Right cardiac atrium (tissue), 1 donor: ENCODE data around the genes SFXN1 and SIMC1.

DNA sequence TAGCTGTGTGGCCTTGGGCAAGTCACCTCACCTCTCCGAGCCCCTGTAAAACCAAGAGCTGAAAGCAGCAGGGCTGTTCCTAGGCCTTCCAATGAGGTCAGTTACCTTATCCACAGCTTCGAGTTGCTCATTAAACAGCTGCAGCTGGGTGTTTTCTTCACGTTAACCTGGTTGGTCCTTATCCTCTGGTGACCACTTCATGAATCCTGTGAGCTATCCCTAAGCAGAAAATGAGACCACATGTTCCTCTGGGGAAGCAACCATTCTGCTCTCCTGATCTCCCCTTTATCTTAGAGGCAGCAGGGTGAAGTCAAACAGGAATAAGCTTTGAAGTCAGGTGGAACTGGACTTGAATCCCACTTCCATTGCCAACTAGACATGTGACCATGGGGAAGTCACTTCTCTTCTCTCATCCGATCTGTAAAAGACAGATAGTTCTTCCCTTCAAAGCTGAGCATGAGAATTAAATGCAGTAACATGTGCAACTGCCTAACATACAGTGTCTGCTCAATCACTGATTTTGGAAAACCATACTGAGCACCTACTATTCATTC is 111.5 kb upstream of the BOD1 start:
- PRO-cap, result no peak

DNA sequence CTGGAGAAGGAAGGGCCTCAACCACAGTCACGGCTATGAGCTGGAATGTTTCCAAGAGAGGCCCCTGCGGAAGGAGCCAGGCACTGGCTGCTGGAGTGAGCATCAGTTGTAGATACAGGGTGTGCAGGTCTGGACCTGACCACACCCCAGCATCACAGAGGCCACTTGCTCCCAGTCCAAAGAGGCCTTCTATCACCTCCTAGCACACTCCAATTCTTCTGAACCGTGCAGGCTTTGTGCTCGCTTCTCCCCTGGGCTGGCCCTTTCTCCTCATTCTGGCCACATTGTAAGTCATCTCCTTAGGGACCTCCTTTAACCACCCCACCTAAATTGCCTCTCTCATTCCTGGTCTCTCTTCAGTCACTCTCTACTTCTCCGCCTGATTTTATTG is 120.8 kb upstream of the BOD1 start:
- PRO-cap, result no peak

DNA sequence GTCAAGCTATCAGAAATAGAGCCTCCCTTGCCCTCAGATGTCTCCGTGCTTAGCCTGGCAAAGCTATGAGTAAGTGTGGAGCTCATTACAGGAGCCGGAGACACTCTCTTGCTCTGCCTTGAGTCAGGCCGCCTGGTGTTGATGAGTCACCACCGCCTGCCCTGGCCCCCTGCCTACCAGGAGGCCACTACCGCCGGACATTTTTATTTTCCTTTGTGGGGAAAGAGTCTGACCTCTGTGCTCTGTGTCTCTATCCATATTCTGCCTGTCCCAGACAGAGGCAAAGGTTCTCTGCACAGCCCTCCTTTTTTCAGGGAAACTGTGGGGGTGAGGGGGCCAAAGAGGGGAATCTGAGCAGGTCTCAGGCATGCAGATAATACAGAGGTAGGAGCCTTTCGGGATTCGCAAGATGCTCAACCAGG is 123.6 kb upstream of the CPEB4 start:
- PRO-cap, result no peak

GRCh38 chr5:173777346-173777633 is 110.9 kb upstream of the CPEB4 start:
- PRO-cap, result unidirectional peak, plus-strand start at chr5:173777575

GRCh38 chr5:173825240-173825561 is 62.9 kb upstream of the CPEB4 start:
- PRO-cap, result no peak

- PRO-cap, result no peak
These were observed 31.9 kb downstream of the CPEB4 start for GRCh38 chr5:173920051-173920474.

- PRO-cap, result no peak
These were observed 41.2 kb upstream of the C5orf47 start for GRCh38 chr5:173947608-173948233.

- PRO-cap, result no peak
These were observed 19.7 kb upstream of the C5orf47 start for GRCh38 chr5:173969145-173969884.

DNA sequence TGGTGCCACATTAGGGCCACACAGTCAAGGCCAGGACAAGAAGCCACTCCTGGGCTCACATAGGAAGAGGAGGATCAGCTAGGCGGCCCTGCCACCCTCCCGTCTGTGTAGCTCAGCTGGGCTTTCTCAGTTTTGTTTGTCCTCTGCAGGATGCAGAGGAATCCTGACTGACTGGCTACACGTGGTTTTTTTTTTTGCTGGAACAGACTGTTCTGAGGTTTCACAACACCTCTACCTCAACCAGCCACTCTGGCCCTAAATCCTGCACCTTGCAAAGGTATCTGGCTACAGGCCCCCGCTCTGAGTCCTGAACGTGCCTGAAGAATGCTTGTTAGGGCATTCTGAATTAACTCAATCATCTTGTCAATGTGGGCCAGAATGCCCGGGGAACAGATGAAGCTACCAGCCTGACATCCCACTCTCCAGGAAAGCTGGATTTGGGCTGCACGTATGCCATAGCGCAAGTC is 88.2 kb upstream of the MSX2 start:
- PRO-cap, result no peak

- PRO-cap, result no peak
These were observed 3.4 kb upstream of the MSX2 start for GRCh38 chr5:174720863-174721591.

DNA sequence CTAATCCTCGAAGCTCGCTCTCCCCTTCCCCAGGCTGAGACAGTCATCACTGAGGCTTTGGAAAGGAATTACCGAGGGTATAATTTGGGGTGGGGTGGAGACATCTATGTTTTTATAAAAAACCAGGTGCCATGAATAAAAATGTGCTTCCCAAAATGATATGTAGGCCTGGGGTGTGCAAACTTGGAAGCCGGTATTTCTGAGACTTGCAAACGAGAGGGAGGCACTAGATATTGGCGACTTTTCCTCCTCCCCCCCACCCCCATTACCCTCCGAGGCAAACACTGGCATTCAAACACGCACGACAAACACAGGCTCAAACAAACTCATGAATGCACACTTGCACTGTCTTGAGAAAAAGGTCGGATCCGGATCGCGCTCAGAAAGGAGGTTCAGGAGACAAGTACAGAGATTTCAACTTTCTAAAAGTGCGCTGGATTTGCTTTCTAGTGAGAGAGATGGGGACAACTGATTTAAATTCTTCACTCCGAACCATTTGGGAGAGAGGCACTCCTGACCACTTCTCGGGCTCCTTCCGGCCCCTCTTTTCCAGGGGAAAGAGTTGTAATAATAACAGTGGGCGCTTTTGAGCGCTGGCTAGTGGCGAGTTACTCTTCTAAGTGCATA is 833 bp upstream of the MSX2 start:
- PRO-cap, result no peak

DNA sequence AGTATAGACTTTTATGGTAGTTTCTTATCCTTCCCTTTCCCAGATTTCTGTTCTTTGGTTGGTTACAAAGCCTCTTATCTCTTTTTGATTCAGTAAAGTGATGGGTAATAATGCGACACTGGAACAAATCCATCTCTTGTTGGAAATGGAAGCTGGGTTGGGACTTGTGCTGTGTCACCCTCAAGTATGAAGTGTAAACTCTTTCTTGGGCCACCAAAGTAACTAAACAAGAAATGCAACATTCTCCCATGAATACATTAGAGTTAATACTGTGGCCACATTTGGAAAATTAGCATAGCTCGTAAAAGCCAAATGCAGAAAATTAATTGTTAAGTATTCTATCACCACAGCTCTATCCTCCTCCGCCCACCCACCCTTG is 3.3 kb downstream of the MSX2 start:
- PRO-cap, result no peak

DNA sequence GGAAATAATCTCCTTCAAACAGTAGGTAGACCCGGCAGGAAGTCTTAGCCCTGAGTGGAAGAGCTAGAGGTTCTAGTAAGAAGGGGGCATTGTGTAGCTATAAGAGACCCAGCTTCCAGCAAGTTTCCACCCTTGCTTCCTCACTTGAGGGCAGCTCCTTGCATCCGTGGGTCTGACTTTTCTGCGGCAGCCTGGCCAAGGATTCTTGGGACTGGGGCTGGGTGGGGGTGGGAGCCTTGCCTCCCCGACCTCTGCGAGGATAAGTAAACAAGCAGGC is 119.3 kb downstream of the MSX2 start:
- PRO-cap, result no peak

DNA sequence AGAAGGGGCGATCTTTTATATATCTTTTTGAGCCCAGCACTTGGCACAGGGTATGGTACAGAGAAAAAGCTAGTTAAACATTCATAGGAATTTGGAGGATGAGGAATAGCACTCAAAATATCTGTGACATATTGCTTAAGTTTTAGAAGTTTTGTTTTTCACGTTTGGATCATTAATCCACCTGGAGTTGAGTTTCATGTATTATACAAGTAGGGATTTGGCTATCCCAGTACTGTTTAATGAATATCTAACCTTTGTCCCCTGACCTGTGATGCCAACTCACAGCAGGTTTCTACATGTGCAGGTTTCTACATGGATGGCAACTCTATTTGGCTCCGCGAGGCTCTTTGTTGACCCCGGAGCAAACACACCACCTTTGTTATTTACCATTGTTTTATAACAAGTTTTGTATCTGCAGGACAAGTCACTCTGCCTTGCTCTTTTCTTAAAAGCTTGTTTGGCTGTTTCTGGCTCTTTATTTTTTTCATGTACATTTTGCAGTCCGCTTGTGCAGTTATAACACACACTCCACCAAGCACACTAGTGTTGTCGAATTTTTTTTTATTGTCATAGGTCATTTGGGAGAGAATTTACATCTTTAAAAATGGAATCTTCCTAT is 926 bp upstream of the SFXN1 start:
- PRO-cap, result no peak

- PRO-cap, result bidirectional peak, plus-strand start at chr5:175478572, minus-strand start at chr5:175478406
These were observed at the start of gene SFXN1 for GRCh38 chr5:175478159-175478720. Gene SFXN1 (plus strand): TSS chr5:175478560.

DNA sequence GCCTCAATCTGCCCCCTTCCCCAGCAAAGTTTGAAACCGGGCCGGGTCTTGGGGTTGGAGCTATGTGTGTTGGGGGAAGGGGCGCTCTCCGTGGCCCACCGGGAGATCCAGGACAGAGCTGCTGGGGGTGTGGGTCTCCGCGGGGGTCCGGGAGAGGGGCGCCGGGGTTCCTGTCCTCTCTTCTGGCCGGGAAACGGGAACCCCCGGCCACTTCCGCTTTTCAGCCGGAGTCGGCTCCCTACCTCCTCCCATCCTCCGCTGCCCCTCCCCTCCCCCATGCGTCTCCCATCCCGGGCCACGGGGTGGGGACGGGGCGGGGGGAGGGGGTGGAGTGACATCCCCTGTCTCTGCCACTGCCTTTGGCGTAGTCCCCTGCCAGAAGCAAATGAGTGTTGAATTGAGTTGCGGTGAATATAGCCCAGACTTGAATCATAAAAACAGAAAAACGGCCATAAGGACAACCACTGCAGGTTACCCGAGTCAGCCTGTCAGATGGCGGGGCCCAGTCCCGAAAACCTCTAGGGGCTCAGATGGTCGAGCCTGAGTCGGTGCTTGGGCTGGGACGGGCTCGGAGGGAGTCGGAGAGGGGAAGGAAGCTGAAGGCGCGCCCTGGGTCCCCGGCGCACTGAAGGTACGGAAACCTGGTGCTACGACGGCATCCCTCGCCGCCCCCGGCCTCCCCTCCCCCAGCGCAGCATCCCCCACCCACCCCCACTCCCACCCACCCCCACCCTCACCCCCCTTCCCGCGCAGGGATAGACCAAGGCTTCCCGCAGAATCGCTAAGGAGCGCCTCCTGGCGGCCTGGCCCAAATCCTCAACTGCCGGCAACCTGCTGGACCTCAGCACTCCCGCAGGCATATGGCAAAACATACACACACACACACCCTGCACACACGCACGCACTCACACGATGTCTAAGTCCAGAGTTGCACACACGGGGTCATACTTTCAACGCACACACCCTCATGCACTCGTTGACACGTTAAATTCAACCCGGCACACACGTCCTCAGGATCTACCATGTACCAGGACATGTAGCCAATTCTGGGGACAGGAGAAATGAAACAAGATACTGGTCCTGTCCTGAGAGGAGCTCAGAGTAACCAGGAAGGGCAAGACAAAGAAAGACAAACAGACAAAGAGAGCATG is 1.4 kb downstream of the CPLX2 start:
- PRO-cap, result no peak

DNA sequence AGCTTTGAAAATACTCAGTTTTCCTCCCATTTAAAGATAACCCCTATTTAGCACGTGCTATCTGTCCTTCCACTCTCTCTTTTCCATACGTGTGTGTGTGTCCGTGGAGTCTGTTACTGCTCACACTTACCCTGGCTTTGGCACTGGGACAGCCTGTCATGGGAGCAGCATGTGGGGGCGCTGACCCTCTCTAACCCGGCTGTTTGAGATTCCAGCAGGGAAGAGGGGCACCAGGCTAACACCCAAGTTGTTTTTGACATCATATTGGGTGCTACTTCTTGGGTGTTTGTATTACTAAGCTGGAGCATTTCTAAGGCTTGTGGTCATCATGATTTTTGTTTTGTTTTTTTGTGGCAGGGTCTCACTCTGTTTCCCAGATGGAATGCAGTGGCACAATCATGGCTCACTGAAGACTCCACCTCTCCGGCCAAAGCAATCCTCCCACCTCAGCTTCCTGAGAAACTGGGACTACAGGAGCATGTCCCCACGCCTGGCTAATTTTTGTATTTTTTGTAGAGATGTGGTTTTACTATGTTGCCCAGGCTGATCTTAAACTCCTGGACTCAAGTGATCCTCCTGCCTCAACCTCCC is 56.9 kb upstream of the SIMC1 start:
- PRO-cap, result no peak

GRCh38 chr5:176216281-176216853 is 21.9 kb upstream of the SIMC1 start:
- PRO-cap, result no peak

GRCh38 chr5:176237854-176238955 is at the start of gene SIMC1:
Gene SIMC1 (plus strand): TSS chr5:176238424.
- PRO-cap, result bidirectional peak, plus-strand start at chr5:176238374, minus-strand start at chr5:176238350

GRCh38 chr5:176270229-176270708 is 32.0 kb downstream of the SIMC1 start:
- PRO-cap, result no peak